Vein endothelial cell (primary cell): ENCODE measurements around a stretch of chr19.

- CAGE, long polyA plus RNA: no peak
Measured at GRCh38 chr19:15280527-15281299, 48.5 kb upstream of the EPHX3 start.

- CAGE, long polyA plus RNA: no peak
Measured at GRCh38 chr19:15431402-15432536, 13.0 kb upstream of the AKAP8L start.

DNA sequence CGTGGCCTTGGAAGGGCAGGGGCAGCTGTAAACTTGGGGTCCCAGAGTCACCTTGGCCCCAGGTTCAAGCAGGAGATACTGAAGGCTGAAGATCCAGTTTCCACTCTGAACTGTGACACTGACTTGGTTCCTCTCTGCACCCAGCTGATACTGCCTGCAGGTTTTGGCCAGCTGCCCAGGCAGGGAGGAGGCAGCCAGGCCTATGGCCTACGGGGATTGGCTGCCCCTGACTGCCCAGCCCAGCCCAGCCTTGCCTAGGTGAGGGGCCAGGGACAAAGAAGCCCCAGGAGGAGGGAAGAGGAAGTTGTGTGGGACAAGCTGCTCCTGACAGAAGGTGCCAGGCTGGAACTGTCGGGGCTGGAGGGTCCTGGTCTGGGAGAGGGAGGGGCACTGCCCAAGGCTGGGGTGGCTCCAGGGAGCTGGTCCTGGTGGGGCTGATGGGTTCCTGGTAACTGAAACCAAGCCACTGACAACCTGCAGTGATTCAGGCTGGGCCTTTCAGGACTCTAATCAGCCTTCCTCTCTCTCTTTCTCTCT is 51.6 kb upstream of the CYP4F8 start:
- CAGE, long polyA plus RNA: no peak

DNA sequence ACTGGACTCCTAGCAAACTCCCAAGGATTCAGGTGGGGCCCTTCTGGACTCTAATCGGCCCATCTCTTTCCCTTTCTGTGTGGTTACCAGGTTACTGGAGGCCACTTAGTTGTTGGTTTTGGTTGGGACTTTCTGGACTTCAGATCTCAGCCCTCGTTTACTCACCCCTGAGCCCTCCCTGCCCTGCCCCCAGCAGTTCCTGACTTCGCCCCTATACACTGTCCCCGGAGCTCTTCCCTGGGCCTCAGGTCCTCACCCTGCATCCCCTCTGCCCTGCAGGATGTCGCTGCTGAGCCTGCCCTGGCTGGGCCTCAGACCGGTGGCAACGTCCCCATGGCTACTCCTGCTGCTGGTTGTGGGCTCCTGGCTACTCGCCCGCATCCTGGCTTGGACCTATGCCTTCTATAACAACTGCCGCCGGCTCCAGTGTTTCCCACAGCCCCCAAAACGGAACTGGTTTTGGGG is 395 bp downstream of the CYP4F12 start:
- CAGE, long polyA plus RNA: no peak

DNA sequence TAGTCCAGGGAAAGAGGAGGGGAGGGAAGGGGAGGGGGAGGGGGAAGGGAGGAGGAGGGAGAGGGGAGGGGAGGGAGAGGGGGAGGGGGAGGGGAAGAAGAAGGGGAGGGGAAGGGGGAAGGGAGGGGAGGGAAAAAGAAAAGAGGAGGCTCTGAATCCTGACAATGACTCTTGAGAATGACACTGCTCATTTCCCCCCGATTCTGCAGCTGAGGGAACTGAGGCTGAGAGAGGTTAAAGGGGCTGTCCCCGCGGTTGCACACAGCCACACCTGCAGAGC is 35.5 kb downstream of the CYP4F2 start:
- CAGE, long polyA plus RNA: no peak

- CAGE, long polyA plus RNA: no peak
Measured at GRCh38 chr19:15893581-15893780, 4.4 kb downstream of the CYP4F2 start.

DNA sequence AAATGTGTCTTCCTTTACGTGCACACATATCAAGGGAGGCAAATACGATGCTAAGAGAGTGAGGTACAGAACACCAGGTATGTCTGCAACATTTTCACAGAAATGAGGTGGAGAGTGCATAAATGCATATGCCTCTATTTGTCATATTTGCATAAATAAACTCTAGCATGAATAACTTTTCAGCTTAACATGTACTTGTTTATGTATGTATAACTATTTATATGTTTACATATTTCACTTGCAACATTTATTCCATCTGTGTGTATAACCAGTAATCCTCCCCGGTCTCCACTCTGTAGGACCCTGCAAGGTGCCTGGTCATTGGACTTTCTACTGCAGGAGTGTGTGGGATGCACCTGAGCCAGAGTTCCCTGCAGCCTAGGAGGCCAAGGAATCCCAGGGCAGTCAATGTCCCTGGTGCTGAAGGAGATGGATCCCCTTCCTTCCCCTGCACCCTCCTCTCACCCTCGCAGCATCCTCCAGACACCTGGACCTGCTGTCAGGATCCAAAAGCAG is 7.3 kb downstream of the OR10H4 start:
- CAGE, long polyA plus RNA: no peak

DNA sequence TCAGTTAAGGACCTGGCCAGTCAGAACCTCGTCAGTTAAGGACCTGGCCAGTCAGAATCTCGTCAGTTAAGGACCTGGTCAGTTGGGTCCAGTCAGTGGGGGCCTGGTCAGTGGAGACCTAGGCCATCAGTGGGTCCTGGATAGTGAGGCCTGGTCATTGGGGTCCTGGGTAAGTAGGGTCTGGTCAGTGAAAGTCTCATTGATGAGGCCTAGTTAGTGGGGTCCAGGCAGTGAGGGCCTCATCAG is 42.7 kb upstream of the TPM4 start:
- CAGE, long polyA plus RNA: no peak

GRCh38 chr19:16041585-16042030 is 34.7 kb upstream of the TPM4 start:
- CAGE, long polyA plus RNA: no peak

DNA sequence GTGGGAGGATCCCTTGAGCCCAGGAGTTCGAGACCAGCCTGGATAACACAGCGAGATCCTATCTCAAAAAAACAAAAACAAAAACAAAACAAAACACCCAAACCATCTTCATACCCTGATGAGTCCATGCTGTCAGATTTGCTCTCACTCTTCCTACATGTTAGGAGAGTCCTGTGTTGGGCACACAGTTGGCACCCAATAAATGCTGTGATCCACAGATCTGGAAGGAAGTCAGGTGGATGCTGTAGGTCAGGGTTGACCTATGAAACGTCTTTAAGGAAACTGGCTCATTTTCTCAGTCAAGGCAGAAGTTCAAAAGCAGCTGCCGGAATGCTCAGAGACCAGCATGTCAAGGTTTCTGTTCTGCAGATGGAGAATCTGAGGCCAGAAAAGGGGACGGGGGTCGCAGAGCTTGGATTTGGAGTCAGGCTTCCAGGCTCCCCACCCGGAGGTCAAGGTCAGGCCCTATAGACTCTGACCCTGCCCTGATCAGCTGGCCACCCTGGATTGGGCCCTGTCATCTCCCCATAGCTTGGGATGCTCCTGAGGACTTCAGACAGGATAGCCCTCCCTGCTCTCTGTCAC is 3.1 kb upstream of the TPM4 start:
- CAGE, long polyA plus RNA: no peak

DNA sequence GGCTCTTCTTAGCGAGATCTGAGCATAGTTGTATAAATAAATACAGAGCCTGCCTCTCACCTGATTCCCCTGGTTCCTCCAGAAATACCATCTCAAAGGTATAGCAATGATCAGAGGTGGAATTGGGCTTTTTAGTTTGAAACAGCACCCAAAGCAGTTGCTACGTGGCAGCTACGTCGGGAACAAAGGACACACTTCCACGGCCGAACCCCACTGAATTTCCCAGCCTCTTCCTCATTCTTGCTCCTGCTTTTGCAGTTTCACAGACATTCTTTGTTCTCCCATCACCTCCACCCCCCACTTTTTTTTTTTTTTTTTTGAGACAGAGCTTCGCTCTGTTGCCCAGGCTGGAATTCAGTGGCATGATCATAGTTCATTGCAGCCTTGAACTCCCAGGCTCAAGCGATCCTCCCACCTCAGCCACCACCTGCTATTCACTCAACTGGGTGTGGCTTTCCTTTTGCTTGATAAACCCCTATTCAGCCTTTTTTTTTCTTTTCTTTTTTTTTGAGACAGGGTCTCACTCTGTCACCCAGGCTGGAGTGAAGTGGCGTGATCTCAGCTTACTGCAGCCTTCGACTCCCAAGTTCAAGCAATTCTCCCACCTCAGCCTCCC is 13.2 kb downstream of the TPM4 start:
- CAGE, long polyA plus RNA: no peak

GRCh38 chr19:16133324-16134138 is 10.0 kb upstream of the HSH2D start:
- CAGE, long polyA plus RNA: no peak

DNA sequence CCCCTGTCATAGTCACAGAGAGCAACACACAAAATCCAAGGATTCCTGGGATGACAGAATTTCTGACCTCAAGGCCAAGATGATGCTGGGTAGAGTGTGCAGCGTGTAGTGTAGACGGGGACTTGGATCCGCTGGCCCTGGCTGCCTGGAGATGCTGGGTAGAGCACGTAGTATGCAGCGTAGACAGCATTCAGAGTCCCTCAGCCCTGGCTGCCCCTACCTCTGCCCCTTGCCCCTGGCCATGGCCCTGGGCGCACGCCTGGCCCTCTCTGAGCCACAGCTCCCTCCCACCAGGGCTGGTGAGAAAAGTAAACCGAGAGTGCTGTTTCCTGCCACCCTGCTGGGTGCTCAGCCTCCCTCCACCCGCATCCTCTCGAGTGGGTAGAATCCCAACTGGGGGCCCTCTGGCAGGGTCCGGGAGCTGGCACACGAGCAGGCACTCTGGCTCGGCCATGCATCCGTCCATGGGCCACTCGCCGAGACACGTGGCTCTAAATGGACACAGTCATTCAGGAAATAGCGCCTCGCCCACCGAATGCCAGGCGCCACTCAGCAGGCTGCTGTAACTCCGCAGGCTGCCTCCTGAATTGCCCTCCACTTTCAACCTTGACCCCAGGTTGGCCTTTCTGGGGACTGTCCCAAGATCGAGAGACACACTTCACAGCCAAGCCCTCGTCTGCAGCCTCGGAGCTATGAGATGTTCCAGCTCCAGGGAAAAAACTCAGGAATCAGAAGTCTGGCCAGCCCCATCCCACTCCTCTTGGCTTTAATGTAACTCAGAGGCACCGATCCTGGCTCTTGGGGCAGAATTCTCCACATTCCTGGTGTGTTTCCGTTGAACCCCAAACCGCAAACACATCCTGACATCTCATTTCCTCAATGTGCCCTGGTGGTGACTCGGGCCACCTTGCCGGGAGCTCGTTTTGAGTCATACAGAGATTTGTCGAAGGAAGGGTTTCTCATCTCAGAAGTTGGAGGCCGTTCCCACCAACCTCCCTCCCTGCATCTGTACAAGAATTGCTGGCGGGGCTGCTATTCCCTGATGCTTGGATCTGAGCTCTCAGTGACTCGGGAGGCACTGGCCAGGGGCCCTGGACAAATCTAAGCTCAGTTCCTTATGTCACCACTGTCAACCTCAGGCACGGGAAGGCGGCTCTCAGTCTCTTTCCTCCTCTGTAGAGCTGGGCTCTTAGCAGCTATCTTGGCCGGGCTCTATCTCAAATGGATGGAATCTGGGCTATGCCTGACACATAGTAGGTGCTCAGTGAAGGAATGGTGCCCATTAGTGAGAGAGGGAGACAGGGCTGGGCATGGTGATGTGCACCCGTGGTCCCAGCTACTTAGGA is 14.1 kb downstream of the KLF2 start:
- CAGE, long polyA plus RNA: no peak

GRCh38 chr19:16349716-16350272 is 25.2 kb downstream of the KLF2 start:
- CAGE, long polyA plus RNA: no peak

GRCh38 chr19:16481371-16481570 is 9.5 kb upstream of the EPS15L1 start:
- CAGE, long polyA plus RNA: no peak

DNA sequence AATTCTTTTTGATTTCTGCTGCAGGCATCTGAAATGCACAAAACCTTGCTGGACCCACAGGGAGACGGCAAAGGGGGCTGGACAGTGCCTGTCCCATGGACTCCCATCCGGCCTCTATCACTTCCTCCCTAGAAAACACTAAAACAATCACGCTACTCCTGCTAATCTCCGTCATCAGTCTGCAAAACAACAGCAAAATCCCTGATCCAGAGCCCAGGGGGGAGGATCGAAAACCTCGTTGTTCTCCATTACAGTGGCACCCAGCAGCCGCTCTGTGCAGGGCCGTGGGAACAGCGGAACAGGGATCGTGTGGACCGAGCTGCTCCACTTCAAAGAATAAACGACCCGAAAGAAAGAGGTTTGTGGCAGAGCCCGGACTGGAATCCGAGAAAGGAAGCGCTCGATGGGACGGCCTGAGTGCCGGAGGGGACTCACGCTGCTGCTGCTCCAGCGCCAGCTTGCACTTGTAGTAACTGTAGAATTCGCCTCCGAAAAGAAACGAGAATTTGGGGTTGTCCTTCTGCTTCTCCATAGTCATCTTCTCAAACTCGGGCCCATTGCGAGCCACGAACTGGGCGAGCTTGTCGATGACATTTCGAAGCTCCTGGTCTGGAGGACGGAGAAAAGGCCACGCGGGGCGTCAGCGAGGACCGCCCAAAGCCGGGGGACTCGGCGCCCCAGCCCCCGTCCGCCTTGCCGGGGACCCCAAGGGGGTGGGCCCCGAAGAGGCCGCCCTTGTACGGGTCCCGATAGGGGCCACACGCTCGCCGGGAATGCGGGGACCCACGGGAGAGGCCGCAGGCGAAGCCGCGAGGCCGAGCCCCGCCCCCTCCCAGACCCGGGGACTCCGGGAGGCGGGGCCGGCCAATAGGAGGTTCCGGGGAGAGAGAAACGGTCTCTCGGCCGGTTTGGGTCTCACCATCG is 540 bp downstream of the CHERP start:
- CAGE, long polyA plus RNA: no peak

DNA sequence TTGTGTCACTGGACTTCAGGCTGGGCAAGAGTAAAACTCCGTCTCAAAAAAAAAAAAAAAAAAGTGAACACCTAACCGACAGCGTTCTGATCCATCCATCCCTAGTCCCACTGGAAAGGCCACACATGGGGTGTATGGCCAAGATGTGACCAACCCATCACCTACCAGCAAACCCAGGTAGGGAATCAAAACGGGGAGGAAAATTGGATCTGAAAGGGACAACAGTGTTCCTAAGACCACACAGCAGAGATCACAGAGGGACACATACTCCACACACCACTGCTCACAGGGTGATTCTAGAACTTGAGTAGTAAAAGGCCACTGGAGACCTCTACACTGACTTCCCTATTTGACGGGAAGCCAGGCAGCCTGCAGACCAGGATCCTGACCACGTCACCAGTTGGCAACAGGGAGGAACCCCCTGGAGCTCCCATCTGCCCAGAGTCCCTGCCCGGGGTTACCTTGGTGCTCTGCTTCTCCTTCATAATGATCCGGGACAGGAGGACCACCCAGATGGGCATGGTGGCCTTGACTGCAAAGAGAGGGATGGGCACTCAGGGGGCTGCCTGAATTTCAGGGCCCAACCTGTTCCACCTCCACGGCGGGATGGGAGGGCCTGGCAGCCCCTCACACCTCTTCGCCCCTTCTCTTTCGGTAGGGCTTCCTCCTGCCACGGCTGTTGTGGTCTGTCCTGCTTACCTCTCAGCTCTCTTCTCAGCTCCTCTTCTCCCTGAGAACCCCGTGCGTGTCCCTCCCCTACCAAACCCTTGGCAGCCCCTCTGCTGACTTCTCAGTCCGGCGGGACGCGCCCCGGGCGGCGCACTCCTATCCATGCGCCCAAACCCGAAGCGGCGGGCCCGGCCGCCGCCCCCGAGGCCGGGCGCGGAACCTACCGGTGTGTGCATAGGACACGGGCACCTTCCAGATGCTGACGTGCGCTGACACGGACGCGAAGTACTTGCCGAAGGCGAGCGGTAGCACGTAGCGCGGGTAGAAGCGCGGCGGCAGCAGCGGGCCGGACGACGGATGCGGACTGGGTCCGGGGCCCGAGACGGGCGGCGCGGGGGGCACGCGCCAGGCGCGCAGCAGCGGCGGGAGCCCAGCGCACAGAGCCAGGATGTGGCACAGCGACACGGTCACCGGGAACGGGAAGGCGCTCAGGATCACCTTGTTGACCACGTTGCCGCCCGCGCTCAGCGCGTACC is 762 bp downstream of the SLC35E1 start:
- CAGE, long polyA plus RNA: no peak

- CAGE, long polyA plus RNA: no peak
Measured at GRCh38 chr19:16577828-16578095, 5.5 kb upstream of the SLC35E1 start.

GRCh38 chr19:16581988-16582680 is 9.9 kb upstream of the SLC35E1 start:
- CAGE, long polyA plus RNA: no peak

- CAGE, long polyA plus RNA: no peak
Measured at GRCh38 chr19:16594572-16595017, 22.4 kb upstream of the SLC35E1 start.